Lower leg skin (tissue), 2 donors: ENCODE results near the genes C6orf141 and CRISP2.

- PRO-cap, result unidirectional peak, plus-strand start at chr6:49550691
- RAMPAGE, long total RNA, 2 experiments, result start-site peak on the plus strand in 1 of 2 experiments, at chr6:49550675-49550697 at its widest, 16 reads per replicate
These were observed at the start of gene C6orf141 for GRCh38 chr6:49550246-49551209. Gene C6orf141, plus strand, starts transcription at chr6:49550668.

GRCh38 chr6:49713336-49713935 is at the start of gene CRISP2:
Gene CRISP2, minus strand, starts transcription at chr6:49713543.
- PRO-cap, result no peak
- RAMPAGE, long total RNA, 2 experiments, result no peak in any of the 2 experiments

DNA sequence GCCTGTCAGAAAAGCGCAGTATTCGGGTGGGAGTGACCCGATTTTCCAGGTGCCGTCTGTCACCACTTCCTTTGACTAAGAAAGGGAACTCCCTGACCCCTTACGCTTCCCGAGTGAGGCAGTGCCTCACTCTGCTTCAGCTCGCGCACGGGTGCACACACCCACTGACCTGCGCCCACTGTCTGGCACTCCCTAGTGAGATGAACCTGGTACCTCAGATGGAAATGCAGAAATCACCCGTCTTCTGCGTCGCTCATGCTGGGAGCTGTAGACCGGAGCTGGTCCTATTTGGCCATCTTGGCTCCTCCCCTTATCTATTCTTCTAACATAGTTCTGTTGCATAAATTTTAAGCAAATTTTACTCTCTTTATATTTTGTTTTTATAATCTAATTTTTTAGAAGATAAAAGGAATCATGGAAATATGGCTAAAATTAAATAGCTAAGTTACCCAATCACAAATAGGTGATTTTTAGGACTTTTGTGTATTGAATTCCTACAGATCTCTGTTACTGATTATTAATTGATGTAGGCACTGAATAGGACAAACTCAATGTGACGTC is 10.2 kb upstream of the PGK2 start:
- PRO-cap, result no peak
- RAMPAGE, long total RNA, 2 experiments, result no peak in any of the 2 experiments

- PRO-cap, result no peak
- RAMPAGE, long total RNA, 2 experiments, result no peak in any of the 2 experiments
These were observed 231.4 kb downstream of the TFAP2B start for GRCh38 chr6:51049885-51050707.

DNA sequence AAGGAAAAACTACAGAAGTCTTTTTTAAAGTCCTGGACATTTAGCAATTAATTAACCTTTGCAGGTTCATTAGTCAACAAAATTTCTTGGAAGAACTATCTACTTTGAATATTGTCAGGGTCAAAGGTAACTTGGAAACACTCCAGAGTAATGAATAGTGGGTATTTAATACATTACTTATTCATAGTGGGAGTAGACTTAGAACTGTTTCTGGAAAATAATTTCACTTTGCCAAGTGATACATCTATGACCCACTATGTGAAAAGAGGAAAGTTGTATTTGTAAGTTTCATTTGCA is 319.1 kb downstream of the TFAP2B start:
- PRO-cap, result no peak
- RAMPAGE, long total RNA, 2 experiments, result no peak in any of the 2 experiments

DNA sequence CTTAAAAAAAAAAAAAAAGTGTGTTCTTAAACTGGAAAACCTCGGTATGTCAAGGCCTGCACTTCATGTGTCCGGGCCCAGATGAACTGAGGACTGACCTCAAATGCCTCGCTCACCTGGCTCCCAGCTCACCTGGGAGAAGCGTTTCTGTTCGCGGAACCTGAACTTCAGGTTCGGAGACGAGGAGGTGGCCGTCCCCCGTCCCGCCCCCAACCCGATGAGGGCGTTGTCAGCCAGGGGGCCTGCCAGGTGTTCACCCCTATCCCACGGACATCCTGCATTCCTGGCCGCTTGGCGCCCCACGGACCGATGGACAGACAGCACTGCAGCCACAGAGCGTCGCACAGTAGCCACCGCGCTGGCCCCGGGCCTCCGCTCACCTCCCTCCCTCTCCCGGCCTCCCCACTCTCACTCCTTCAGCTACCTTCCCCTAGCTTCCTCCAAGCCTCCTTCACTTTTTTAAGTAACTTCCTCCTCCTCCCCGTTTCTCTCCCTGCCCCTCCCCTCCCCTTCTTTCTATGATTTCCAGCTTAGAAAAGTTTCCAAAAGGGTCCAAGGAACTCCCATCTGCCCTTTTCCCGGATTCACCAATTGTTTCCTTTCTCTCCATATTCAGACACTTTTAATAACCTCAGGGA is 22.6 kb upstream of the MCM3 start:
- PRO-cap, result no peak
- RAMPAGE, long total RNA, 2 experiments, result no peak in any of the 2 experiments

DNA sequence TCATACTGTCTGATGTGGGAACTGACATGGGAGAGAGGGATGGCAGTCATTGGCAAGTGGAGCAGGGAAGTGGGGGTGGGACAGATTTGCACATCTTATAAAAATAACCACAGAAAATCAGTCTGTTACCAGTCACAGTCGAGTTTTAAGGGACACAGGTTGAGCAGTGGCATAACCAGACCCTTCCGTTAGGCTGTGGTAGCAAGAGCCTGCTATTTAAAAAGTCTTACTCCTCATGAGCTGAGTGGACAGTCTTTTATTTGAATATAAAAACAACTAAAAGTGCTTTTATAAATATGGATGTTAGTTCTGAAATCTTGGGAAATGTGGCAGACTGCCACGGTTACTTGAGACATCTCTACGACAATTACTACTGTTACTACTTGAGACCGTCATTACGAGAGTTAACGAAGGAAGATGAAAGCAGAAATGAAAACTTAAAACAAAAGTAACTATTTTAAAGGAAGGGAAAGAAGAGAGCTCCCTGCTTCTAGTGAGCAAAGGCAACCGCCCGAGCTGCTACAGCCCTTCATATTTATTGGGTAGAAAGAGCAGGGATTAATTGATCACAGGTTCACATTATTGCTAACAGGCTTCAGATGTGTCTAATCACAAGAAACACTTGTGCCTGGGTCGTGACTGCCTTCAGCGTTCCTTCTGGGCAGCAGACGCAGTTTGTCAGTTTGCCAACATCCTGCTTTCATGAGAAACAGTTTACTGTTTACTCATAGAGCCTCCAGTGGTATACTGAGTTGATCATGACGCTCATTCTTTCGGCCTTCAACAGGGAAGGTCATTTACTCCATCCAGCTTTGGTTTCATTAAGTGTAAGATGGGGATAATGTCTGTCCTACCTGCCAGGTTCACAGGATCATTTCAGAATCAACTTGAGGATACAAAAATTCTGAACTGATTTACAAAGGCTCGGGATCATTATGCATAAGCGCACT is 71.4 kb downstream of the EFHC1 start:
- PRO-cap, result no peak
- RAMPAGE, long total RNA, 2 experiments, result no peak in any of the 2 experiments

DNA sequence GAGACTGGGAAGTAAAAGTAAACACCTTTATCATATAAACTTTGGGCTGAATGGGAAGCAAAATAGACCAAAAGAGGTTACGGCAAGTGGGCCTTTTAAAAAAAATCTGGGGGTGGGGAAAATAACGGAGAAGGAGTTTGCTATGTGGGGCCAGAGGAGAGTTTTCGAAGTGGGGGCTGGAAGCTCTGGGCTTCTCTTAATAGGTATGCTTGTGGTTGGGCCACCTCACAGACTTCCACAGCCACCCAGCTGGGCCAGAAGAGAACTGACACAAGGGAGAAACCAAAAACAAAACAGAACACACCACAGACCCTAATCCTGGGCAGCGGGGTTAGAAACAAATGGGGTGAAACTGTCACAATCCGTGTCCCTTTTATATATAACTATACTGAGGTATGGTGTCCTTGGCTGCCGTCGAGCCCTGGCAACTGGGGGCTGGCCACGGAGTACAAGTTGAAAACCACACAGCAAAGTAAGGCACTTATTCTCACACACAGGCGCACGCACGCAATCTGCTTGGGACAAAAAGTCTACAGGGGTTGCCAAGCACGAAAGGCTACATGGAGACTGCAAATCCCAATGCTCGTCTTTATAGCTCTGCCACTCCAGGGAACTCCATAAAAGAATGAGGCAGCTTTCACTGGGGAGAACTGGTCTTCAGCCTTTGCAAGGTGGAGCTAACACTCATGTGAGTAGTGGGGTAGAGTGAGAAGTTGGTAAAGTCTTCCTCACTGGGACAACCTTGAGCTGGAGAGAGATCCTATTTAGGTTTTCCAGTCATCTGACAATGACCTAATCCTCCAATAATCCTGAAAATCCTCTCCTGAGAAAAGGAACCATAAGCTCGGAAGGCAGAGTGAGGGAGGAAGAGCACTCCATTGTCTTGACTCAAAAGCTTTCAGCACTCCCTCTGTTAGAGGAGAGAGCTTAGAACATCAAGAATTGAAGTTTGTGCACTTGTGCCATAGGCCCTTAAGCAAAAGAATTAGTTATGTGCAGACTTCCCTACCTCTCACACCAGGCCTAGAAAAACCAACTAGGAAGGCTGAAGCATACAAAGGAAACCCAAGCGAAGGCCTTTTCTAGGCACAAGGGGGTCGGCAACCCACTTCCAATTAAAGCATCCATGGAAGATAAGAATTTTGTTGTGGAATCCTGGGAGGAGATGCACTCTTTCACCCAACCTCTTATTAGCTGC is 78.1 kb downstream of the TRAM2 start:
- PRO-cap, result unidirectional peak, plus-strand start at position 850 of the sequence
- RAMPAGE, long total RNA, 2 experiments, result no peak in any of the 2 experiments

DNA sequence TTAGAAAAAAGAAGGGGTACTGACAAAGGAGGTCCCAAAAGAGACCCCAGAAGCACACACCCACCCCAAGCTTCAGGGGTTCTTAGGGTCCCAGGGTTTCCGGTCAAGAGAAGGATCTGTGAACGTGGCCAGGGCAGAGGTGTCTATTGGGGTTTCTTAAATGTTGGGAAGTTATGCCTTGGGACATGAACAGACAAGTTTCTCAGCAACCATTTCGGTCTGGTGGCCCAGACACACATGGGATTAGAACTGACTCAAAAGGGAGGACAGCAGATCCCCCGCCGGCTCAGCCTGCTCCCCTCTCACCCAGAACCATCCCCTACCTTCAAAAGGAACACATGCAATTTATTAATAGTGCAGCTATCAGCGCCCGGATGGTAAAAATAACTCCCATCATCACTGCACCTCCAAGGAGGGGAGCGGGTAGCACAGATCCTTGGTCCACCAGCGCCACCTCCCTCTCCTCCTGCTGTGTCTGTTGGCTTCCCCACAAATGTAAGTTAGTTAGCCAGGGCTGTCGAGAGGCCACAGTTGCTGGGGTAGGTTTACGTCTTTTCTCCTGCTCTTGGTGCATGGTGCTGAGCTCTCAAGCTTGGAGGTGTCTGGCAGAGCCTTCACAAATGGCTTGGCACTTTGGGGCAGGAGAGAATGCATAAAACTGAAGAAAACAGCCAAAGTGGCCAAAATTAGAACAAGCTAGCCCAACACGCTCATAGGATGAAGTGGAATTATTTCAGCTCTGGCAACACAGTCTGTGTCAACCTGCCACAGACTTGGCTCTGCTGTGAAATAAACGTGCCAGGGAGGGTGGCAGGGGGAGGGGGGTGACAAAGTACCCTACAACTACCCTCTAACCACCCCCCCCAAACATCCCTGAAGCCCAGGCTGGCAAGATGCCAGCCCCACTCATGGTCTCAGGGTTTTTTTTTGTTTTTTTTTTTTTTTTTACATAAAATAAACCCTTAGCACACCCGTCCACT is 77.0 kb downstream of the TRAM2 start:
- PRO-cap, result no peak
- RAMPAGE, long total RNA, 2 experiments, result no peak in any of the 2 experiments

GRCh38 chr6:52663013-52663415 is 7.9 kb upstream of the TMEM14A start:
- PRO-cap, result no peak
- RAMPAGE, long total RNA, 2 experiments, result no peak in any of the 2 experiments

DNA sequence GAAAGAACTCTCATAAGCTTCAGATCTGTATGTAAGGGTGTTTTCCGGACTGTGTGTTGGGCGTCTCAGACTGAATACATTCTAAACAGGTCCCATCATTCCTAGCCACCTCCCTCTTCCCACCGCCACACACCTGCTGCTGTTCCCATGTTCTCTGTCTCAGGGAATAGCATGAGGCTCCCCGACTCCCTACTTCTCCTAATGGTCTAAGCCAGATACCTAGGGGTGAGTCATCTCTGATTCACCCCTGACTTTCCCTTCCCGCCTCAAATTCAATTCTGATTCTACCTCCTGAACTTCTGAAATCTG is 1.5 kb downstream of the TMEM14A start:
- PRO-cap, result no peak
- RAMPAGE, long total RNA, 2 experiments, result no peak in any of the 2 experiments

DNA sequence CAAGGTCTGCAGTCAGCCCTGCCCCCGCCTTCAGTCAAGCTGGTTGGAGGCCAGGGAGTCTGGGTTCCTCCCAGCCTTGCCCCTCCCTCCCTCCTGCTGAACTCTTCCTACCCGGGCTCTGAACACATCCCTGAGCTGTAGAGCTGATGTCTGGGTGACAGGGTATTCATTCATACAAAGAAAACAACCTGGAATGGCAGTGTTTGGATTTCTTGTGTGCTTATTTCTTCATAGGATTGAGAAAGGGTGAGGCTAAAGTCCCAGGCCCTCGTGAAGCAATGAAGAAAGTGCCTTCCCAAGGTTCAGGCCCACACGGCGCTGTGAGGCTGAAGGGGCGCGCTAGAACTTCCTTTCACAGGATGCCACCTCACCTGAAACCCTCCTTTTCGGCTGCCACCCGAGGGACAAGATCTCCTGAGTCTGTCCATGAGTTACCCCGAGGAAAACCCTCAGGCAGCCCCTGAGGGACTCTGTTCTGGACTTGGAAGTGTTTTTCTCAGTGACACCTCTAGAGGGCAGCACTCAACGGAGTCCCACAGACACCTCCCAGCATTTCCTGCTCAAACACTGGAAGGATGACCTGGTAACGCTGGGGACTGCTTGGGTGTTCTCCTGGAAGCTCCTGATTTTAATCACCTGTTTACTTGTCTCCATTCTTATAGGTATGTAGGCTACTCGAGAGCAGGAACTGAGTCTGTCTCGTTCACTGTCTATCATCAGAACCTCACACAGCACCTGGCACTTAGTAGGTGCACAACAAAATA is 11.7 kb upstream of the GSTA1 start:
- PRO-cap, result no peak
- RAMPAGE, long total RNA, 2 experiments, result no peak in any of the 2 experiments

DNA sequence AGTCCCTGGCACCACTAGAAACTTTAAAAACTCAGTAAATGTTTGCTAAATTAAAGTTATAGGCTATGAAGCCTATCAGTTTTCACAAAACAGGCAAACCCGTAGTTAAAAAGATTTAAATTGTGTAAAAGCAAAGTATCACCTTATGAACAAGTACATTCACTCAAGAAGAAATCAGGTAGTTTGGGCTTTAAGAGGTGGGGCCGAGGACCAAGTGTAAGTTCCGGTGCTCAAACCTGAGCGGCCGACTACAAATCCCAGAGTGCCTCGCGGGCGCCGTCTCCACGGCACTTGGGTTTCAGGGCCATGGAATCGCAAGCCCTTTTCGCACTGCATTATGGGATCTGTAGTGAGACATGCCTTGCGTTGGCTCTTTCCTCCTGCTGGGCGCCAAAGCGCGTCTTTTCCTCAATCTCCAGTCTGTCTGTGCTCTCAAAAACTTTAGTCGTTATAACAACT is 590 bp upstream of the FBXO9 start:
- PRO-cap, result unidirectional peak, plus-strand start at position 369 of the sequence
- RAMPAGE, long total RNA, 2 experiments, result no peak in any of the 2 experiments

DNA sequence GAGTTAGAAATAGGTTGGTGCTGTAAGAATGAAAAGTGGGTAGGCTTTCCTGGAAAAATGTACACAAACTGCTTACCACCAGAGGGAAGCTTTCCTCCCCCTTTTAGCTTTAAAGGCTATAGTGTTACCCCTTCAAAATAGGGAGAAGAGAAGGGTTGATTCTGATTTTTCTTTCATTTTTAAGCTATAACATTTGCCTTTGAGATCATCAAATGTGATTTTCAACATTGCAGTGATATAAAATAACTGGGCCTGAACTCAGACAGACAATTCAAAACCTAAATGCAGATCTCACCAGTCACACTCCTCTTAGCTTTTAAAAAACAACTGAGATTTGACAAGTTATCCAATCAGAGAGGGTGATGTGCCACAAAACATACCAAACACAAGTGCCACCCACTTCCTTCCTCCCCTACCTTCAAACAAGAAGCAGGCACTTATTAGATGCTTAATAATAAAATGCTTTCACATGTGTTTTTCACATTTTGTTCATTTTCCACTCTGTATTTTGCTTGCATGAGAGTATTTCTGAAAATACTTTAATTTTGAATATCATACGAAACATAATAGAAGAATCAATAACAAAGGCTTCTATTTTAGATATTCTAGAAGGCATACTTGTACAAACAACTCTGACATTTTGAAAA is 57.7 kb downstream of the ELOVL5 start:
- PRO-cap, result no peak
- RAMPAGE, long total RNA, 2 experiments, result no peak in any of the 2 experiments

DNA sequence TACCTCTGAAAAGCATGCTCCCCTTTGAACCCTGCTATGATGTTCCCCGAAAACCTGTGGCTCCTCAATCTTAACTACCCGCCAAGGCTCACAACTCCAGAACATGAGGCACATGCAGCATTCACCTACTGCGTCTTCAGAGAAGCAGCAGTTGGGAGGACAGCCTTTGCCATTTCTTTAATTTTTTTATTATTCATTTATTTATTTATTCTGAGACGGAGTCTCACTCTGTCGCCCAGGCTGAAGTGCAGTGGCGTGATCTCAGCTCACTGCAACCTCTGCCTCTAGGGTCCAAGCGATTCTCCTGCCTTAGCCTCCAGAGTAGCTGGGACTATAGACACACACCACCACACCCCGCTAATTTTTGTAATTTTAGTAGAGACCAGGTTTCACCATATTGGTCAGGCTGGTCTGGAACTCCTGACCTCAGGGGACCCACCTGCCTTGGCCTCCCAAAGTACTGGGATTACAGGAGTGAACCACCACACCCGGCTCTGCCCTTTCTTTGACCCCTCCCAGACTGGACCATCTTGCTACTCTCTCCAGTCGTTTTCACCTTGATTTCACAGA is 55.5 kb downstream of the ELOVL5 start:
- PRO-cap, result no peak
- RAMPAGE, long total RNA, 2 experiments, result no peak in any of the 2 experiments

DNA sequence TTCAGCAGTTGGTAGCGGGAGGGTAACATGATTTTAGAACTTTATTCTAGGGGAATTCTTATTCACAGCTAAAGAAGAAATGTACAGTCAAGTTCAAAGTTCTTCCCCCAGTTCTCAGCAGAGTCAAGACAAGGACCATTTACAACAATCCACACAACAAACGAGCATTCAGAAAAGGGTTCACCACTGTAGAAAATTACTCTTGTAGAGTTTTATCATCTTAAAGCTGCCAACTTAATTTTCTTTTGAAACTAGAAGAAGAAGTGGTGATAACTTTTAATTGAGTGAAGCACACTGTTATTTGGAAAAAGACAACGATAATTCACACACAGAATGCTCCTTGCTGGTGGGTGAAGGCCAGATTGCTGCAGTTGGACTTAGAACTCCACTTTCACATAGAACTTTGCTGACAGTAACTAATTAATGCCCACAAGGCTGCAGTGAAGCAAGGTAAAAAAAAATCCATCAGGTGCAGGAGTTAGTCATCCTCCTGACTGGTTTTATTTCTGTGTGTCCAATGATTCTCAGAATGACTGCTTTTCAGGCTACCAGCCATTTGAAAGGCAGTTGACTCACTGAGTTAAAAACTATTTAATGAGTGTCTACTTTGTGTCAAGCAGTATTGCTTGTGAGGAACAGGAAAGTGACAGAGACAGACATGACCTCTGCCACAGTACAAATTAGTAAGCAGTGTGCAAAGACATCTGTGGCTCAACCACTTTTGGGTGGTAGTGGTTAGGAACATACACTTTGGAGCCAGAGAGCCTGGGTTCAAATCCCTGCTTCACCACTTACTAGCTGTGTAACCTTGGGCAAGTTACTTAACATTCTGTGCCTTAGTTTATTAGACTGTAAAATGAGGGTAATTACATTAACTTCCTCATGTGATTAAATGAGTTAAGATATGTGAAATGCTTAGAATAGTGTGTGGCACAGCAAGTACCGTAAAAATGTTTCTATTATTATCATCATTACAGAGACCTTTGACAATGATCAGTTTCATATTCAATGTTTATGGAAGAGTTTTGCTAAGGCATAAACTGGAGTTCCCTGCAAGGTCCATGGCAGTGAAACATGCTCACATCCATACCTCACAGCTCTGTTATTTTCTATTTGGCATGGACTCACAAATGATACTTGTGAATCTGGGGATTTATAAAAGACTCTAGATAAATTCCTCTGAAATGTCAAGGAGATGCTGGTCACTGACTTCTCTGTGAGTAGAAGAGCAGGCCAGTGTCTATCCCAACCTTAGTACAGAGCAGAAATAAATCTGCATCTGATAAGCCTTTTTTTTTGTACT is 41.8 kb downstream of the ELOVL5 start:
- PRO-cap, result no peak
- RAMPAGE, long total RNA, 2 experiments, result no peak in any of the 2 experiments

GRCh38 chr6:53431762-53432164 is 83.0 kb upstream of the ELOVL5 start:
- PRO-cap, result no peak
- RAMPAGE, long total RNA, 2 experiments, result no peak in any of the 2 experiments

DNA sequence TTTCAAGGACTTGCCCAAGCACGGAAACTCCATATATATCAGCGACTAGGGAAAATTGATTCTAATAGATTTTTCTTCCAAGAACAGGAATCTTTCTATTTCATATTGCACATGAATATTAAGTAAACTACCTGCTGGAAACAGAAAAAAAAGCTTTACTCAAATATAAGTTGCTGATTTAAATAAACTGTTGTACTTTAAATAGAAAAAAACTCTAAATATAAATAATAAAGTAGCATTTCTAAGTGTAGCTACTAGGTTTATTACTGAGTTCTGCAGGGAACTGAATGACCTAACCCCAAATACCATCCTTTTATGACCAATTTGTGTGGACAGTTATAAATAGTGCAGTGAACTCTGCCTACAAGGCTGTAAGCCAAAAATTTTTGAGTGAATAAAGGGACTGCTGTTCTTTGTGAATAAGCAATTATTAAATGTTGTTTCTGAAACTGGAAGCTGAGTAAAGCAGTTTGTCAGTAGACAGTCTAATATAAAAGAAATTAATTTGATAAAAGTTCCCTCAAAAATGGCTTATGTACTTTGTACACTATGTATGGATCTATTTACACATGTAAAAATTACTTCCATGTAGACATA is 90.8 kb upstream of the ELOVL5 start:
- PRO-cap, result no peak
- RAMPAGE, long total RNA, 2 experiments, result no peak in any of the 2 experiments

DNA sequence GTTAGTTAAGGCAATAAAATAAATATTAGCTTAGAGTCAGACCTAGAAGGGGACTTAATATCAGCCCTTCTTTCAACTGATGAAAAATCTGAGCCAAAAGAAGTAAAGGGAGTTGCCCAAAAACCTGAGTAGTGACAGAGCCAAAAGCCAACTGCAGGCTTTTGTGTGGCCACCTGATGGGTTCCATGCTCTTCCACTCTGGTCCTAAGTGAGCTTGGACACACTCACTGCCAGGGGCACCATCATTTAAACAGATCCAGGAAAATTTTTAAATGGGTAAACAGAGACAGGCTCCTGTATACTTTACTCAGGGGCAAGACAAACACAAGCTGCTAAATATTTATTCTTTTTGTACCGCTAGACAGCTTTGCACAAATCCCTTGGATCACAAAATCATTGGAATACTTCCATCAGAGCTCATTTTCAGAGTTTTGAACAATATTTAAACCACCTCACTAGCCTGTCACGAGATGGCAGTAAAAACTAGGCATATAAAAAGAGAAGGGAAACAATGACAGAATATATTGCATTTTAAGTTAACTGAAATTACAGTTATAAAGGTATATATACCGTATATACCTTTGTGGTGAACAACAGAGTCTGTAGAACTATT is 31.4 kb downstream of the GCLC start:
- PRO-cap, result no peak
- RAMPAGE, long total RNA, 2 experiments, result no peak in any of the 2 experiments

GRCh38 chr6:53734409-53735035 is 60.3 kb upstream of the LRRC1 start:
- PRO-cap, result no peak
- RAMPAGE, long total RNA, 2 experiments, result no peak in any of the 2 experiments